Monocyte (primary cell): ENCODE measurements around a stretch of chr9.

DNA sequence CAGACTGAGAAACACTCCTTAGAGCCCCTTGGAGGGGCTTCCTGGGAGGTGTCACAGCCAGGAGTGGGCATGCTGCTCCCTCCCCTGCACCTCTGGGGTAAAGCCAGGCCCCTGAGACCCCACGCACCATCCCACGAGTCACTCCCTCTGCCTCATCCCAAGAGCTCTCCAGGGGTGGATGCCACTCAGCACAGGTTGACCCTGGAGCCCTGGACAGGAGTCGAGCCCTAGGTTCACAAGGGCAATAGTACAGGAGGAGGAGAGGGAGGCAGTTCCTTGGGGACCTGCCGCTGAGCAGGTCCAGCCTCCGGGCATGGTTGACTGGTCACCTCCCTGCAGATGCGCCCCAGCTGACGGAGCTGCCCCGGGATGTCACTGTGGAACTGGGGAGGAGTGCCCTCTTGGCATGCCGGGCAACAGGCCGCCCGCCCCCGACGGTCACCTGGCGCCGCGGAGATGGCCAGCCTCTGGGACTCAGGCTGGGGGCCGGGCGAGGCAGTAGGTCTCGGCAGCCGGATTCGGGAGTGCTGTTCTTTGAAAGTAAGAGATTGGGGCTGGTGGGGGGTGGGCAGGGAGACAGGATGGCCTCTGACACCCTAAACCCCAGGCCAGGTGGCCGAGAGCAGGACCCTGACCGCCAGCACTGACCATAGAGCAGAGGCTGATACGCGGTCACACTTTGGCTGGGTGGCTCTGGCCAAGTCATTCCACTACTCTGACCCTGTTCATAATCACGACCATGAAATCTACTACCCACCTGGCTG is 53.8 kb downstream of the HMCN2 start:
- PRO-cap, 2 experiments: no peak in any of the 2 experiments

DNA sequence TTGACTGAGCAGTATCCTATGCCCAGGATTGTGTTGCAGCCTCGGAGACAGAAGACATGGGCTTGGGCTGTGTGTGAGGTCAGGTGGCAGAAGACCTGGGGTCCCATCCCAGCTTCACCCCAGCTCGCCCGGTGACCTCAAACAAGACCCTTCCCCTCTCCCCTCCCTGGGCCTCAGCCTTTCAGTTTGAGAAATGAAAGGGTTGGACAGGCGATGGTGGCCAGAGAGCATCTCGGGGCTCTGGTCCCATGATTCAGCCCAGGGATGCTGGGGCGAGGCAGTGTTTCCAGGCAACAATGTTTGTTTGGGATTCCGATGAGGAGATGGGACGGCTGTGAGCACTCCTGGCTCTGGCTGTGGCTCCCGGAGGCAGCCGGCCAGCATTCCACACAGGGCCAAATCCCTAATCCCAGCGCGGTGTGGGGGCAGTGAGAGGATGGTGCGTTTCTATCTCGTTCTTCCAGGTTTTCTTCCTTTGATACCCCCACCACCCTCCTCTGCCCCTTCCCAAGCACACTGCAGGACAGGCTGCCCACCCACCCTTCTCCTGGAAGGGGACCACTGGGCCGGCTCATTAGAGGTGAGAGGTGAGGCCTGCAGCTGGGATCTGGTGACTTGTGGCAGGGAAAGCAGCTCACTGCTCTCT is 66.0 kb downstream of the HMCN2 start:
- PRO-cap, 2 experiments: no peak in any of the 2 experiments

GRCh38 chr9:130351862-130352460 is 86.4 kb downstream of the HMCN2 start:
- PRO-cap, 2 experiments: no peak in any of the 2 experiments

GRCh38 chr9:130414063-130414247 is 30.8 kb upstream of the ASS1 start:
- PRO-cap, 2 experiments: no peak in any of the 2 experiments

DNA sequence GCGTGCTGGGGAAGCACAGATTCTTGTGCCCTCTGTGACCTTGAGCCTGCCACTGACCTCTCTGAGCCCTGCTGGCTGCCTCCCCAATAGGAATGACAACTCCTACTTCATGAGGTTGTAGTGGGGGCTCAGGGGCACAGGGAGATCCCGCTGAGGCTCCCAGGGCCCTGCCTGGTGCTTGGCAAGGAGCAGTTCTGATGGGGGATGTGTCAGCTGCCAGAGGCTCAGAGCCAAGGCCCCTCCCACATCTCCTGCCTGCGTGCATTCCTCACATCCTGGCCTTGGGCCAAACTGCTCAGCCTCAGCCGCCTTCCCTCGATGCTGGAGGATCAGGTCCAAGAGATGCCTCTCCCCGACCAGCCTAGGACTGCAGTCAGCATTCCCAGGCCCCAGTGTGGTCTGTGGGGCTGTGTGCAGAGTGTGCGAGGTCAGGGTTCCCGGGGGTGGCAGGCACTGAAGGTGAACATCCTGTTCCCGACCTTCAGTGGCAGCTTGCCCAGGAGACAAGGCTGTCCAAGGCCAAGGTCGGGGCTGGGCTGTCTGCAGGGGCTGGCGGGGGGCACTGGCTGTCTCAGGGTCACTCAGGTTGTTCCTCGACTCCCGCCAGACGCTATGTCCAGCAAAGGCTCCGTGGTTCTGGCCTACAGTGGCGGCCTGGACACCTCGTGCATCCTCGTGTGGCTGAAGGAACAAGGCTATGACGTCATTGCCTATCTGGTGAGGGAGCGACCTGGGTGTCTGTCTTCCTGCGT is 7.0 kb downstream of the ASS1 start:
- PRO-cap, 2 experiments: no peak in any of the 2 experiments

DNA sequence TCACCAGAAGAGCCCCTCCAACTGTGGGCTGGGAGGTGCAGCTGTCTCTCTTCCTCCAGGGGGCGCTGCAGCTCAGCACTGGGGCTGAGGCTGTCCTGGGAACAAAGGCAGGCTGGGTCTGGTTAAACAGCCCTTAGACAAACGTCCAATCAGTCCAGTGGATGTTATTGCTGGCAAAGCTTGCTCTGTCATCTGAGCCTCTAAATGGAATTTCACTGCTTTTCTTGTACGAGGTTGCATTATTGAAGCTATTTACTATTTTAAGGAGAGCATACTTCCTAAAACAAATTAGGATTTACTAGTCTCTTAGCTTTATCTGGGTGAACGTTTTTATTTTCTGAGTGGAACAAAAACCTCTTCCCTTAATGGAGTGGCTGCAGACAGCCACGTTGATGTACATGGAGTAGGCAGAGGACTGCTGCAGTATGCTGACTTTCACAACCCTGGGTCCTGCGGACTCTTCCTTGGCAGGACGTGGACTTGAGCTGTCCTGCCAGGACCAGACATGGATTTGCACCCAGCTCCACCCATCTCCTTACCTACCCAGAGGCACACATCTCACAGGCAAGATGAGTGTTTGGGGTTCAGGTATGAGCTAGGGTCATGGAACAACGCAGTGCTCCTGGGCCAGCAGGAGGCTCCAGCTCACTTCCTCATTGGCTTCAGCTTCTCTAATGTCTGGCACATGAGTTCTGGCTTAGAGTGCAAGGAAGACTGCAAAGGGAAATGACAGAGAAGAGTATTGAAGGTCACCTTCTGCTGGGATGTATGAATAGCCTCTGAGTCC is 7.8 kb downstream of the EXOSC2 start:
- PRO-cap, 2 experiments: no peak in any of the 2 experiments

DNA sequence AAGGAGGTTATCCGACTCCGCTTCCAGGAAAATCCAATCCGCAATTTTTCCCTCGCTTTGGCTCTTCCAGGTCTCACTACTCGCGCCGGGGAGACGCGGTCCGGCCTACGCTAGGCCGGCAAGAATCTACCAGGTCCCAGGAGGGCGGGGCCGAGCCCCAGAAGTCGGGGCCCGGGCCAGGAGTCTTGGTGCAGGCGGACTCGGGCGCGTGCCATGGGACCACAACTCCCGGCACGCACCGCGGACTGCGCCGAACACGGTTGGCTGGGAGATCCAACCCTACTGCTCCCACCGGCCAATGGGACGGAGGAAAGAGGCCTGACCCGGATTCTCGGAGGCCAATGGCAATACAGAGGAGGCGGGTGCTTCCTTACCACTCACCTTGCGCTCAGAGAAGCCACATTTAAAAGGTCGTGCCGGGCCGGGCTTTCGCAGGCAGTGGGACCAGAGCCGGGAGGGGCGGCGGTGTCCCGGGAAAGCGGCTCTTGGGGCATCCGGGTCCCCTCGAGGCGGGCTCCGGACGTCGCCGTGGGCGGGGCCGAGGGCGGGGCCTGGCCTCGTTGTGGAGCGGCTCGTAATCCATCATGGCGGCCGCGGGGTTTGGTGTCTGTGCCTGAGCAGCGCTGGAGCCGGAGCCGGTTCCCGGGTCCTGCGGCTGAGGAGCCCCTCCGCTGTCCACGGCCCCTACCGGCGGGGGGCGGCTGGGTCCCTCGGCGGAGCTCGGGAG is 19.1 kb downstream of the EXOSC2 start:
- PRO-cap, 2 experiments: peak in 2 of 2 experiments; most common plus-strand start position 434 of the sequence (in 2); most common minus-strand start position 128 of the sequence (in 1)

DNA sequence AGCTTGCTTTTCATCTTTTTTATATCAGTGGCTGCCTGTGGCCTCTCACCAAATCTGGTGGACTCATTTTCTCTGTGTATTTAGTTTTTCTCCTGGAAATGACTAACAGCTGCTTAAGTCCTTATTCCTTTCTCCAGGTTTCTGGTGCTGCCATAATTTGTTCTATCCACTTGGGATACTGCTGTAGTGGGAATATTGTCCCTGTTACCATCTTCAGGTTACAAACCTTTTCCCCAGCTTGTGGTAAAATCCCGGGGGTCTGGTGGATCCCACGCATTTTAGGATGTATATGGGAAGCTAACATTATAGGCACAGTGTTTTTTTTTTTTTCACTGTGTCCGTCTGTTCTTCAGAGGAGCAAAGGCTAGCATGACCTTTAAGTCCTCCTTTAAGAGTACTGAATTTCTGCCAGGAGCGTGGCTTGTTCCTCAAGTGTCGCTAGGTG is 38.9 kb downstream of the EXOSC2 start:
- PRO-cap, 2 experiments: no peak in any of the 2 experiments

GRCh38 chr9:130766471-130766863 is 68.6 kb upstream of the ABL1 start:
- PRO-cap, 2 experiments: no peak in any of the 2 experiments

DNA sequence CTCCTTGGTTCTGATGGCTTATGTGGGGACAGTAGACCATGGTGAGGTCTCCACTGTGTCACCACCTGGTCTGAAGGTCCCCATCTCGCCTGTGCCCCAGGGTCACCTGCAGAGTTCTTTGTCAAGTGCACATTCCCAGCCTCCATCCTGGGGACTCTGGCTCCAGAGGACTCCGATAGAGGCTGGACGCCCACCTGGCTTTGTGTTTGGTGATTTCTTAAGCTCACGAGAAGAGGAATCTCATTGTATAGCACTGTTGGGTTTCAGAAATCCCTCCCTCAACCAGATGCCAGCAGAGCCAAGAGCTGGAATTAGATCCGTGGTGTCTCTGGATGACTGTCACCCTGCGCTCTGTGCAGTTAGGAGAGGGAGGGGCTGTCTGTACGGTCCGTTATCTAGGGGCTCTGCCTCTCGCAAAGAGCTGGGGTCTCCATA is 41.6 kb downstream of the FAM78A start:
- PRO-cap, 2 experiments: no peak in any of the 2 experiments

DNA sequence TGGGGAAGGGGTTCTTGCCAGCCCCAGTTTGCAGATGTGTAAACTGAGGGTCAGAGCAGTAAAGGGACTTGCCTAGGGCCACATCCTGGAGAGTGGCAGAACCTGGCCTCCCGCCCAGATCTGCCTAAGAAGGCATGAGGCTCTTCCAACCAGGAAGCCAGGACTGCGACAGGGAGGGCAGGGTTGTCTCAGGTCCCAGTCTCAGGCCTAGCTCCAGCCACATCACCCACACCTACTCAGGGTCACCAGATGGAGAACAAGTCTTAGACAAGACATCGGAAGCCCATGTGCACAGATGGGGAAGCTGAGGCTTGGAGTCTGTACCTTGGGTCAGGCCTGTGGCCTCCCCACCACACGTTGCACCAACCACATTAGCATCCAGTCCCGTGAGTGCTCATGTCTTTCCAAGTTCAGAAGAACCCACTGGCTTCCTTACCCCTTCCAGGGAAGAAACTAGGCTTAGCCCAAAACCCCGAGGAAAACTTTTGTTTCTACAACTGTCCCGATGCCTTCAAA is 2.4 kb downstream of the FAM78A start:
- PRO-cap, 2 experiments: no peak in any of the 2 experiments

DNA sequence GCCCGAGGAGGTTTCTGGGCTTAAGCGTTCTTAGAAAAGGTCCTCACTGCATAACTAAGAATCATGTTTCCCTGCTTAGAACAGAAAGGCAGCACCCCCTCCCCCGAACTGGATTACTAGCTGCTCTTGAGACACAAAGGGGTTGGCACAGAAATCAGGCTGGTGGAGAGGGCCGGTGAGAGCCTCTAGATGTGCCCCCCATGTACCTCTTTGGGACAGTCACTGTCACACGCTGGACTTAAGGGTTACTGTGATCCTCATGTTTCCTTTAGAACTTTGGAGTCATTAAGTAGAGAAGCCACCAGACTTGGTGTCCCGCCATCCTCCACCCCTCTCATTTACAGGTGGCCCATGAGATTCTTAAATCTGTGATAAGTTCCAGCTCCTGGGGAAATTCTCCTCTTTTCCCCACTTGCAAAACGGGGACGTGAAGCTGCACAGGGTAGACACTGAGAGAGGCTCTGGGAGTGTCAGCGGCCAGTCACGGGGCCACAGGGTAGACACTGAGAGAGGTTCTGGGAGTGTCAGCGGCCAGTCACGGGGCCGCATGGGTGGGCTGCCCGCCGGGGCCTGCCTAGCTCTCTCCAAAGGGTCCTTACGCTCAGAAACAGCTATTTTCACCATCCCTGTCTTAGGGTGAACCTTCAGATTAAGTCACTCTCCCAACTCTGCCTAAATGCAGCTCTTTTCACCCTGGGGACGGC is 1.8 kb downstream of the FAM78A start:
- PRO-cap, 2 experiments: peak in 2 of 2 experiments; most common plus-strand start position 534 of the sequence (in 2); most common minus-strand start position 336 of the sequence (in 1)

DNA sequence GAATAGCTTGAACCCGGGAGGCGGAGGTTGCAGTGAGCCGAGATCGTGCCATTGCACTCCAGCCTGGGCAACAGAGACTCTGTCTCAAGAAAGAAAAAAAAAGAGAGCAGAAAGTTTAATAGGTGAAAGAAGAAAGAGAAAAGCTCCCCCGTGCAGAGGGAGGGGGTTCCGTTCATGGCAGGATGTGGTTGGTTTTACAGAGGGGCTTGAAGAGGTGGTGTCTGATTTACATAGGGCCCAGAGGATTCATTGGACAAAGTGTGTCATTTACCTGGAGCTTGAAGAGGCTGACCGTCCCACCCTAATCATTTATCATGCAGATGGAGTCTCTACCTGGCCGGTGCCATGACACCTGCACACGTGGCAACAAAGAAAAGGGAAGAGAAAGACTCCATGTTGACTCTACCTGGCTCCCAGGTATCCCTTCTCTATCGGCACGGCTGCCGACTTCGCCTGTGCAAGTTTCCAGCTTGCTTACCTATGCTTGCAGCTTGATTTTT is 35.4 kb upstream of the PRRC2B start:
- PRO-cap, 2 experiments: no peak in any of the 2 experiments

DNA sequence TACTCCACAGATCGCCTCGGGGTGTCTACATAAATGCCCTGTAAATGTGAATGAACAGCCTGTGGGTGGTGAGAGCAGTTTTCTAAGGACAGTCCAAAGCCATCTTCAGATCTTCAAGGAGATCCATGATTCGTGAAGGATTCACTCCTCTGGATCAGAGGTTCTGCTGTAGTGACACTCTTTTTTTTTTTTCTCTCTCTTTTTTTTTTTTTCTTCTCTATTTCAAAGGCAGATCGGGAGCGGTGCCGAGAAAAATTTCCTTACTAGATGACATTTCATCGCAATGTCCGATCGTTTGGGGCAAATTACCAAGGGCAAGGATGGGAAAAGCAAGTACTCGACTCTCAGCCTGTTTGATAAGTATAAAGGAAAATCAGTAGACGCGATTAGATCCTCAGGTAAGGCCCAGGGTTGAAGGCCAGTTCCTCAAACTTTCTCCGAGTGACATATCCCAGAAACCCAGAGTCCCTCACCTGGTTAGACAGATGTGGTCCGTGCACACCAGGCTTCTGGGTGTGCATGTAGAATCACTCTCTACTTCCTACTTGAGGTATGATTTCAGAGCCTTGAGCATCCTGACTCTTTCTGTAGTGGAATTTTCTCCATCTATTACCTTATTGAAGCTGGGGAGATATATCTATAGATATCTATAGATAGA is 36.1 kb downstream of the PRRC2B start:
- PRO-cap, 2 experiments: no peak in any of the 2 experiments

DNA sequence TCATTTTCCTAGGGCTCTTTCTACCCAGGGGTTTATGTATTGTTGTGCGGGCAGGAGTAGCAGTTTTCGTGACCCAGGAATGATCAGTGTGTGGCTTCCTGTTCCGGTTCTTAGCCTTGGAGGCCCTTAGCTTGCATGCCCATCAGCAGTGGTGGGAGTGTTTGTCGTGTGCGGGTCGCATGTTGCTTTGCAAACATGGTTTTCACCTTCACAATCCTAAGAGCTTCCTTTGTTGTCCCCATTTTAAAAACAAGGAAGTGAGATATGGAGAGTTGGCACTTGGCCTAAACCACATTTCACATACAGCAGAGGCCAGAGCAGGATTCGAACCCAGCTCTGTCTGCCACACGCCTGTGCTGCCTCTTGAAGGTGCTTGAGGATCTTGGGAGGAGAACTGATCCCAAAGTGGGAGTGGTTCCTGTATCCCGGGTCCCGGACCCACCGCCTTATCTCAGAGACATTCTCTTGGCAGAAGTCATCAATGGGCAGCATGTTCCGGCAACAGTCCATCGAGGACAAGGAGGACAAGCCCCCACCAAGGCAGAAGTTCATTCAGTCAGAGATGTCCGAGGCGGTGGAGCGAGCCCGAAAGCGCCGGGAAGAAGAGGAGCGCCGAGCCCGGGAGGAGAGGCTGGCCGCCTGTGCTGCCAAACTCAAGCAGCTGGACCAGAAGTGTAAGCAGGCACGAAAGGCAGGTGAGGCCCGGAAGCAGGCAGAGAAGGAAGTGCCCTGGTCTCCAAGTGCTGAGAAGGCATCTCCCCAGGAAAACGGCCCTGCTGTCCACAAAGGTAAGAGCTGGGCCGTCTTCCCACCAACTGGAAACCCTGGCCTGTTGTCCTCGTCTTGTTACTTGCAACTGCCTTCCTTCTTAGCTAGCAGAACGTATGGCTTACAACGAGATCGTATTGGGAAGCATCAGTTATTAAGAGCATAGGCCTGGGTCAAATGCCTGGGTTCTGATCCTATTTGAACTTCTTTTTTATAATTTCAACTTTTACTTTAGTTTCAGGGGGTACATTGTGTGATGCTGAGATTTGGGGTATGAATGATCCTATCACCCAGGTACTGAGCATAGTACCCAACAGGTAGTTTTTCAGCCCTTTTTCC is 38.1 kb upstream of the POMT1 start:
- PRO-cap, 2 experiments: peak in 1 of 2 experiments; most common plus-strand start position 563 of the sequence (in 1)

- PRO-cap, 2 experiments: no peak in any of the 2 experiments
Observed at GRCh38 chr9:131530407-131530898, 610 bp downstream of the UCK1 start.

GRCh38 chr9:131612971-131613273 is 67.6 kb downstream of the PRRT1B start:
- PRO-cap, 2 experiments: peak in 1 of 2 experiments; most common minus-strand start chr9:131613076 (in 1)

- PRO-cap, 2 experiments: no peak in any of the 2 experiments
Observed at GRCh38 chr9:131619362-131619831, 74.1 kb downstream of the PRRT1B start.

DNA sequence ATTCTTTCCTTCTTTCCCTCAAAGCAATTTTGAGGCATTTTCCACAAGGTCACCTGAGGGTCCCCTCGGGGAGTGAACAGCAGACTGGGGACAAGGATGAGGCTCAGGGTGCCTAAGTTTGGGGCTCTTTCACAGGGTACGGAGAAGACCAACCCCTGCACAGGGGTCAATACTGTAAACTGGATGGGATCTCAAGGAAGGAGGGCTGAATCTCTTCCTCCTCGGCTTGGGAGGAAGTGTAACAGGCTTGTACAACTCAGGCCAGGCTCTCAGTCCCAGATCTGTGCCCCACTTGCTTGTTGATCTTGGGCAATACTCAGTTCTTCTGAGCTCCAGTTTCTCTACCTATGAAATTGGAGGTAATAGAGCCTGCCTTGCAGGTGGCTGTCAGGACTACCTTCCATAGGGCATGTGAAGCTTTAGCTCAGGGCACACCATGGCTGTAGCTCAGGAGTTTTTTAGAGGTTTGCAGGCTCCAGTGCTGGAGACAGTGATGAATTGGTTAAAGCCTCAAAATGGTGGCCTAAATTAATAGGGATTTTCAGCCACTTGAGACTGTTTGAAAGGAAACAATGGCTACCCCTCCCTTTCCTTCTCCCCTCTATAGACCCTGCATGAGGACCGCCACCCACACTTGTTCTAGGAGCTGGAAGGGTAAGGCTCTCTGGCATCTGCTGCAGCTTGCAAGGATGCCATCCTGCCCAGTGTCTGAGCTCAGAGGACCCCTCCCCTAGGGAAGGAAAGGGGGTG is 78.7 kb downstream of the PRRT1B start:
- PRO-cap, 2 experiments: peak in 1 of 2 experiments; most common plus-strand start position 272 of the sequence (in 1); most common minus-strand start position 185 of the sequence (in 1)

- PRO-cap, 2 experiments: peak in 1 of 2 experiments; most common plus-strand start chr9:131650723 (in 1)
Observed at GRCh38 chr9:131650653-131651326, 89.1 kb downstream of the RAPGEF1 start.